Myometrial cell (primary cell): ENCODE results near the gene NIF3L1.

GRCh38 chr2:200600403-200601192, 14.8 kb downstream of the AOX1 start:
- RAMPAGE, long total RNA: no peak

- RAMPAGE, long total RNA: no peak
Observed at GRCh38 chr2:200797177-200797833, 14.4 kb upstream of the BZW1 start.

GRCh38 chr2:200819161-200819676, 7.5 kb downstream of the BZW1 start:
- RAMPAGE, long total RNA: no peak

- RAMPAGE, long total RNA: no peak
Observed at GRCh38 chr2:200859565-200860971, 4.4 kb downstream of the CLK1 start.

DNA sequence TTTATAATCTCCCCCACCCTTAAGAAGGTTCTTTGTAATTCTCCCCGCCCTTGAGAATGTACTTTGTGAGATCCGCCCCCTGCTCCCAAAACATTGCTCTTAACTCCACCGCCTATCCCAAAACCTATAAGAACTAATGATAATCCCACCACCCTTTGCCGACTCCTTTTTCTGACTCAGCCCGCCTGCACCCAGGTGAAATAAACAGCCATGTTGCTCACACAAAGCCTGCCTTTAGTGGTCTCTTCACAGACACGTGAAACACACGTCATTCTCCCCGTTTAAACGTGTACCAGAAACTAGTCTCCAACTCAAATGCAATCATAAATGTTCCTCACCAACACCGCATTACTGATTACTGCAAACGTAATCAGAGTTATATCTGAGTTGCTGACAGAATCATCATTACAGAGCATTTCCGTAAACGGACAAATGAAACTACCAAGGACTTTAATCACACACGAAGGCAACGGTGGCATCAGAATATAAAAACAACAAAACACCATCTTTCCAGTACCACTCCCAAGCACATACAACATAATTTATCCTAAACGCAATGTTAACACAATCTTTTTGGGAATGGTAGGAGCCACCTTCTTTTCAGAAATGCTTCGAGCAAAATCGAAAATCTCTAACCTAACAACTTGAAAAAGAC, 1.9 kb downstream of the CLK1 start:
- RAMPAGE, long total RNA: no peak

GRCh38 chr2:200888734-200889802, at the start of gene NIF3L1:
TSS of gene NIF3L1 (plus strand) at chr2:200889371.
- RAMPAGE, long total RNA: start-site peak on the minus strand at chr2:200889011-200889159, 137 and 649 reads in 2 replicates; start-site peak on the minus strand at chr2:200889255-200889335, 73 and 35 reads in 2 replicates; start-site peak on the plus strand at chr2:200889350-200889461, 378 and 502 reads in 2 replicates

DNA sequence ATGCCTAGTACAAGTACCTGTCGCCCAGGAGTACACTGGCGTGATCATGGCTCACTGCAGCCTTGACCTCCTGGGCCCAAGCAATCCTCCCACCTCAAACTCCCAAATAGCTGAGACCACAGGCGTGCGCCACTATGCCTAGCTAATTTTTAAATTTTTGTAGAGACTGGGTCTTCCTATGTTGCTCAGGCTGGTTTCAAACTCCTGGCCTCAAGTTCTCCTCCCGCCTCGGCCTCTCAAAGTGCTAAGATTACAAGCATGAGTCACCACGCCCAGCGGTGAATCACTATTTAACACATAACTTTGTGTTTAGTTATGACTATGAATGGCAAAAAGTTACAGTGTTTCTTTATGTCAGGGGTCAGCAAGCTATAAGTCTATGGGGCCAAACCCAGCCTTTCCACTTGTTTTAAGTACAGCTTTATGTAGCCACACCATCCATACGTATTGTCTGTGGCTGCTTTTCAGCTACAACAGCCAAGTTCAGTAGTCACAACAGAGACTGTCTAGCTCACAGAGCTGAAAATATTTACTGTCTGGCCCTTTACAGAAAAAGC, 18.8 kb downstream of the ORC2 start:
- RAMPAGE, long total RNA: no peak

DNA sequence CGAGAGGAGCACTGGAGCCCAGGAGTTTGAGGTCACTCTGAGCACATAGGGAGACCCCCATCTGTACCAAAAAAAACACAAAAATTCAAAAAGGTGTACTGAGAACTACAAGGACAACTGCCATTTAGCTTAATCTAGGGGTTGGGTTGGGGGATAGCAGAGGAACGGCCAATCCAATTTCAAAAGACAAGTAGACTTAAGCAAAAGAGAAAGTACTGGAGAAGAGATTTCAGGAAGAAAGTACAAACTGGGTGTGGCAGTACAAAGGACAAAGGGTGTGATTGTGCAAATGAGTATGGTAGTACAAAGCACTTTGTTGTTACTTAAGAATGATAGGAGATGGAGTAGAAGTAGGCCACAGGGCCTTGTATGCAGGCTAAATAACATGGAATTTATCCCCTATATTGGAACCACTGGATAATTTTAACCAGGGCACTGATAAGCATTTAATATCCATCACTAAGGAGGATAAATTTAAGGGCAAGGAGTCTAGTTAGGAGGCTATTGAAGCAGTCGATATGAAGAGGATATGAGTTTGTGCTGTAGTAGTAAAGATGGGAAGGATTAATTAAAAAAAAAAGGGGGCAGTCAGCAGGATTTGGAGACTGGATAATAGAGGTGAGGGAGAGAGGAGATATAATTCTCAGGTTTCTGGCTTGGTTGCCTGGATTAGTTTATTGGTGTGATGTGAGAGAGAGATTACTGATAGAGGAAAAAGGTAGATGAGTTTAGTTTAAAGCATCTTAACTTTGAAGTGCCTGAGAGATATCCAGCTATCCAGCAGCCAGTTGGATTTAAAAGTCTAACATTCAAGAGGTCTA, 4.8 kb upstream of the ORC2 start:
- RAMPAGE, long total RNA: no peak

- RAMPAGE, long total RNA: no peak
Observed at GRCh38 chr2:201116768-201117246, 843 bp downstream of the CFLAR start.

DNA sequence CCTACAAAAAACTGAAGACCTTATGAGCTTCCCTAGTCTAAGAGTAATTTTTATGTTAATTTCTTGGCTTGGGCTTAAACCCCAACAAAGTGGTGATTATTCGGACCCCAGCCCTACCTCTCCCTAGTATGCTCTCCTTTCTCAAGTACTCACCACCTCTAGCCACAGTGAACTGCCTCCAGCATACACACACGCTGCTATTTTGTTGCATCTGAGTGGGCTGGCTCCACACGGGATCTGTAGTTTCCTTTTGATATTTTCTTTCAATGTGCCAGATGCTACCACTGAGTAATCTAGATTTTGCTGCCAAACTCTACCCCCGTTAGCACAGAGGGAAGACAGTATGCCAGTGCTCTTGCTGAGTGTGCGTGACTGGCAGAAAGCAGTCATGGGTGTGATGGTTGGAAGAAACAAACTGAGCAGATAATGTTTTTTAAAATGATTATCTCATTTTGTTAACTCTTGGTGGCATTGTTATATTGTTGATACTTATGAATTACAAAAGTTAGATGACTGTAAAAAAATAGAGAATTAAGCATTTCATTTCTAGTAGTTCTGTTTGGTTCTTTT, 11.6 kb downstream of the CFLAR start:
- RAMPAGE, long total RNA: no peak

- RAMPAGE, long total RNA: no peak
Observed at GRCh38 chr2:201138780-201139451, 23.0 kb downstream of the CFLAR start.

- RAMPAGE, long total RNA: no peak
Observed at GRCh38 chr2:201160312-201160938, 22.5 kb upstream of the CASP10 start.

DNA sequence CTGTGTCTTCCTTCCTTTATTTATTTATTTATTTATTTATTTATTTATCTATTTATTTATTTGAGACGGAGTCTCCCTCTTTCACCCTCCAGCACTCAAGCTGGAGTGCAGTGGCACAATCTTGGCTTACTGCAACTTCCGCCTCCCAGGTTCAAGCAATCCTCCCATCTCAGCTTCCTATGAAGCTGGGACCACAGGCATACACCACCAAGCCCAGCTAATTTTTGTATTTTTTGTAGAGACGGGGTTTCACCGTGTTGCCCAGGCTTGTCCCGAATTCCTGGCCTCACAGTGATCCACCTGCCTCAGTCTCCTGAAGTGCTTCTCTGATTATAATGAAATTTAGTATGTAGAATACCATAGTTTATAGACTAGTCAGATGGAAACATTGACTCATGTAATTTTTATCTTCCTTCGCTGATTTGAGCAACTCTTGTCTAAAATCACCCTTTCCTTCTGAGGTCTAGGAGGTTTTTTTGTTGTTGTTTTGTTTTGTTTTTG, 951 bp downstream of the CASP10 start:
- RAMPAGE, long total RNA: no peak

GRCh38 chr2:201208821-201209612, 26.1 kb downstream of the CASP10 start:
- RAMPAGE, long total RNA: no peak

DNA sequence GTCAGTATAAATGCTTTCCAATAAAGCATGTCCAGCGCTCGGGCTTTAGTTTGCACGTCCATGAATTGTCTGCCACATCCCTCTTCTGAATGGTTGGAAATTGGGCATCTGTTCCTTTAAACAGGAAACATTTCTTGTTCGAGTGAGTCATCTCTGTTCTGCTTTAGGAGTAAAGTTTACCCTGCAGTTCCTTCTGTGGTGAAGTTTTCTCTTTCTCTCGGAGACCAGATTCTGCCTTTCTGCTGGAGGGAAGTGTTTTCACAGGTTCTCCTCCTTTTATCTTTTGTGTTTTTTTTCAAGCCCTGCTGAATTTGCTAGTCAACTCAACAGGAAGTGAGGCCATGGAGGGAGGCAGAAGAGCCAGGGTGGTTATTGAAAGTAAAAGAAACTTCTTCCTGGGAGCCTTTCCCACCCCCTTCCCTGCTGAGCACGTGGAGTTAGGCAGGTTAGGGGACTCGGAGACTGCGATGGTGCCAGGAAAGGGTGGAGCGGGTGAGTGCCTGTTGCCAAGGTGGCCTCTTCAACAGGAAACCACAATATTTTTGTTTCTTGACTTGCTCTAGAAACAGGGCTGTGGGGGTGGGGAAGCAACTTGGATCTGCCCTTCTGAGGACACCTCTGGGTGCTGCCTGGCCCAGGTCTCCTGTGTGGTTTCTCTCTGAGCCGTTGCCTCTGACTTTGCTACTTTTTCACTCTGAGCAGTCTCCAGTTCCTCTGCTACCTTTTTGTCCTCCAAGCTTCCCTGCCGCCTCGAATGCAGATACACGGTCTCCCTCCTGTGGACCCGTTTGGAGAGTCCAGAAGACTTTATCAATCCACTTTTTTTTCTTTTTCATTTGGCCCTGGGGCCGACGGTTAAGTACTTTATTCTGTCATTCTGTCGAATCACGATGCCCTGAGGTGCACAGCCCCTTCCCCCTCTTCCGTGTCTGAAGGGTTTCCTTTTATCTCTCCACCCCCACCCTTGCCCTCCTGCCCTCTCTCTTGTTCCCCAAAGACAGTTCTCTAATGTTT, 2.1 kb upstream of the CASP8 start:
- RAMPAGE, long total RNA: start-site peak on the plus strand centred at position 189 of the sequence, 63 bp wide, 102 and 49 reads in 2 replicates; start-site peak on the plus strand centred at position 415 of the sequence, 87 bp wide, 25 and 23 reads in 2 replicates

GRCh38 chr2:201280529-201280772, 20.1 kb downstream of the CASP8 start:
- RAMPAGE, long total RNA: no peak

DNA sequence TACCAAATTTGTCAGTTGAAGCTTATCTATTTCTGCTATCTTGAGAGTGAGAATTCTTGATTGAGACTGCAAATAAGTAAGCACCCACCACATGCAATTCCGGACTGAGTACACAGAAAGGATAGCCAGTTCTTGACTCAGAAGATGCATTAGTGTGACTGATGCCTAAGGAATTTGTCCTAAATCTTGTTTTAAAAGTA, 592 bp downstream of the MPP4 start:
- RAMPAGE, long total RNA: start-site peak on the minus strand centred at position 81 of the sequence, 67 bp wide, 11 and 11 reads in 2 replicates

DNA sequence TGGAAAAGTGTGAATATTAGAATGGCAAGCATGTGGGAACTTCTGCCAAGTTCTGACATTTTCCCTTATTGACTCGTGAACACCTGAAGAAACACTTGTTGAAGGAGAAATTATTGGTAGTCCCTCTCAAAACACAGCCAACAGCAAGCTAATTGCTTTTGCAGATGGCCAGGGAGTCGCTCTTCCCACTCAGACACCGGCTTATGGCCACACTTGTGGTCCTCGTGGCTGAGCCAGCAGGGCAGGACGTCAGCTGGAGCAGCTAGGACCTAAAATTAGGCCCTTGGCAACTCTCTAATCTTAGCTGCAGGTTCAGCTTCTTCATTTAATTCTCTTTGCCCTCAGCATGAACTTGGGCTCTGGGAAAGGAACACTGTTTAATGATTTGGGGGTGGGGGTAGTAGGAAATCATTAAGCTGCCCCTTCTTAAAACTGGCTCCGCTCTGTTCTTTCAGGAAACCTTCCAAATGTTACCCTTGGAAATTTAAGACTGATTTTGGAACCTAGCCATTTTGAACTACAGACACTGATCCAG, 77.3 kb downstream of the CDK15 start:
- RAMPAGE, long total RNA: no peak

GRCh38 chr2:201933626-201934179, 100.0 kb upstream of the FZD7 start:
- RAMPAGE, long total RNA: no peak

DNA sequence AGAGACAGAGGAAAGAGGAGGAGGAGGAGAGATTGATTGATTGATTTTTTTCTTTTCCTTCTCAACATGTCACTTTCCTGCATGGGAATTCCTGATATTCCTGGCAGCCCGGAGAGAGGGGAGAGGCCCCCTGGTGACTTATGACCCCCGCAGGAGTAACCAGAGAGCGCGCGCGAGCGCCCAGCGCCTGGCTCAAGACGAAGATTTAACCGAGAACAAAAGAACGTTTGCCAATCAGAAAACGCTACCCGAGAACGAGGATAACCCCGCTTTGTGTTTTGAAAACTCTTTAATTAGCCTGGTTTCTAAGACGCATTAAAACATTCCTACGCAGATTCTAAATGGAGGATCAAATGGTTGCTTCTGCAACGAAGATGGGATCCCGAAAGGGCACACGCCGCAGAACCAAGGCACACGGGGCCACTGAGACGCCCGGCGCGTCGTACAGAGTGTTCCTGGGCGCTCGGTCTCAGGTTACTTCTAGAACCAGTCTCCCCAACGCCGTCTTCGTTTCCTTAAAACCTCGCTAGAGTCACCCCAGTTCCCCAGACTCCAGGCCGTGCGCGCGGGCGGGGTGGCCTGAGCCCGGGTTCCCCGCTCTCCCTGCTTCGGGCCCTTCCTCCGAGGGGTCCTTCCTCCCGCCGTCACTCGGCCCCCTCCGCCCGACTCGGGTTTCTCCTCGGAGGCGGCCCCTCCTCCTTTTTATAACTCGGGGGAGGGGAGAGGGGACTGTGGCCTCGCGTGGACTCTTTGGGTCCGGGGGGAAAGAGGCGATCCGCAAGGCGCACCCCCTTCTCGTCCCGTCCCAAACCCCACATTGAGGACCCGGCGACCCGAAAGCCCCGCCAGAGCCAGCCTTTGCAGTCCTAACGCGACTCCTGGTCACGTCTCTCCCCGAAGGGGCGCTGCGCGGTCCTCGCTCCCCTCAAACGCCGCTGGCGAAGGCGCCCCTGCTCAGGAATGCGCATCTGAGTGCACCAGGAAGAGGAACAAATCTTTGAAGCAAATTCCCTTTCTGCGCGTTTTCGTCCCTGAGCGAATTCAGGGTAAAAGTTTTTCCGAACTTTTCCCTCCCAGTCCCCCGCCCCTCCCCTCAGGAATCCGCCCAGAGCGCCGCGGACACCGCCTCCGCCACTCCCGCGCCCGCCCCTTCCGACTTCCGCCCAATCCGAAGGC, 770 bp upstream of the FZD7 start:
- RAMPAGE, long total RNA: no peak